Right cardiac atrium (tissue), 1 donor: ENCODE measurements around a stretch of chr1.

DNA sequence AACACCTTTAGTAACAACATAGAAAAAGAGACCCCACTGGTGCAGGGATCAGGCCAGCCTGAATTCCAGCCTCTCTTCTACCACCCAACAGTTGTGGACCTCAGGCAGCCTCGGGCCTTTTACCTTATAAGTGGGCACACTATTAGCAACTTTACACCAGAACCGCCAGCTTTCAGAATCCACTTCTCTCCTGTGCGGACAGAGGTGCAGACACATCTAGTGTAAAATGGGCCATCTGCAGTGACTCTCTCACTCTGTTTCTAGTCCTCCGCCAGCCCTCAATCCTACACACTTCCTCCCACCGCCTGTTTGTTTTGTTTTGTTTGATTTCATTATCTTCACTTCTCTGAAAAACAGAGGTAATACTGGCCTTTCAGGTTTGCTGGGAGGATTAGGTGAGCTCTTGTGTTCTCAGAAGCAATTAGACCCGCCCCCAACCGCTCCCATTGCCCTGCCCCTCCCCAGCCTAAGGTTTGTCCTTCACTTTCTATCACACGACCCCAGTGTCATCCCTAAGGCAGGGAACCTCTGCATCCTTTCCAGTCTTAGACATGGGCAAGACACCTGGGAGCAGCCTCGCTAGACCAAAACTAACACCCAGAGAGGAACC, 43.1 kb upstream of the TACSTD2 start:
- PRO-cap = no peak

DNA sequence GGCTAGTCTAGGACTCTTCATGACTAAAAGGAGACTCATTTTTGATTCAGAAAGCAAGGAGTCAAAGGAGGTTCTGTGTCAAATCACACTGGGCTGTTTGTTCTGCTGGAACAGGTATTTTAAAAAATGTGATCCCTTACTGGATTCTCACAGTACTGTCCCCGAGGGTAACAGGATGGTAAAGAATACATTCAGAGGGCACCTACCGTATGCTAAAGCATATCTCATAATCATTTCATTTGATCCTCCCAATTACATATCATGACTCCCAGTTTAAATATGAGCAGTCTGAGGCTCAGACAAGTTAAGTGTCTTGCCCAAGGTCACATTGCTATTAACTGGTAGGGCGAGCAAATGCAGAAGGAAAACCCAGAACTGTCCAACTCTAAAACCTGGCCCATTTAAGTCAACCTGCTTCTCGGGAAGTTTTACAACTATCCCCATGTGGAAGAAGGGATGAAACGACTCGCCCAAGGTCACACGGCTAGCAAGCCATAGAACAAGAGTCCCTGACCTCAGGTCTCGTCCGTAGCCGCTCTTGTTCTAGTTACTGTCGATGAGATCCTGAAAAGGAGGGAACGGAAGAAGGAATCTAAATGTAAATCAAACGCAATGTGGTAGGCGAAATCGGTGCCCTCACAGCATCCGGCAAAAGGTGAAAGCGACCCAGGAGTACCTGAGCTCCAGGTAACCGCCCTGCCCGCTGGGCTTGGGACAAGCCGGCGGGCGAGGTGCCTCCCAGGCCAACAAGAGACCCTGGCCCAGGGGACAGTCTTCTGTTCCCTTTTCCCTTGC, 556 bp downstream of the MYSM1 start:
- PRO-cap = no peak

GRCh38 chr1:58858267-58858719, 74.4 kb upstream of the JUN start:
- PRO-cap = no peak

GRCh38 chr1:58885067-58885860, 101.4 kb upstream of the JUN start:
- PRO-cap = no peak

GRCh38 chr1:58941669-58942079, 157.8 kb upstream of the JUN start:
- PRO-cap = no peak

DNA sequence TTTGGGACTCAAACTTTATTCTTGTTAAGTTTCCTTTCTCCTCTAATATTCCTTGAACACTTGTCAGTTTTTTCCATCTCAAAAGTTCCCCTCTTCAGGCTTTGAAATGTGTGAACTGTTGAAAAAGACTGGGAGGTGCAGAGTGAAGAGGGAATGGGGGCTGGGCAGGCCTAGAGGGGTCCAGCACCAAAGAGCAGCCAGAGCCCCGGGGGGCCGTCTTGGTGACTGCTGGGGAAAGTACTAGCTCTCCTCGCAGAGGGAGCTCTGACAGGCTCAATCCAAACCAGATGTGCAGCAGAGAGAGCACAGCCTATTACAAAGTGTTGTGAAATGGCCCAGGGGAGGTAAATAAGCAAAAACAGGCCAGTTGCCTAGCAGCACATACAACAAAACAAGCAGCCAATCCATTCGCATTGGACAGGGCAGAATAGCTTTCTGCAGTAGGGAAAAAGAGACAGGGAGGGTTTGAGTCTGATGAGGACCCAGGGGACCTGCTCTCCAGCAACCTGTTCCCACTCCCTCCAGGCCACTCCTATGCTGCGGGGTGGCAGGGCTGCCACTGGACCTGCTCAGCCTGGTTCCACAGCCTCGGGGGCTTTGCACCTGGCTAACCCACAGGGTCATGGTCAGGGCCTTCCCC, 239.7 kb upstream of the FGGY start:
- PRO-cap = bidirectional peak, plus-strand start at position 535 of the sequence, minus-strand start at position 242 of the sequence

DNA sequence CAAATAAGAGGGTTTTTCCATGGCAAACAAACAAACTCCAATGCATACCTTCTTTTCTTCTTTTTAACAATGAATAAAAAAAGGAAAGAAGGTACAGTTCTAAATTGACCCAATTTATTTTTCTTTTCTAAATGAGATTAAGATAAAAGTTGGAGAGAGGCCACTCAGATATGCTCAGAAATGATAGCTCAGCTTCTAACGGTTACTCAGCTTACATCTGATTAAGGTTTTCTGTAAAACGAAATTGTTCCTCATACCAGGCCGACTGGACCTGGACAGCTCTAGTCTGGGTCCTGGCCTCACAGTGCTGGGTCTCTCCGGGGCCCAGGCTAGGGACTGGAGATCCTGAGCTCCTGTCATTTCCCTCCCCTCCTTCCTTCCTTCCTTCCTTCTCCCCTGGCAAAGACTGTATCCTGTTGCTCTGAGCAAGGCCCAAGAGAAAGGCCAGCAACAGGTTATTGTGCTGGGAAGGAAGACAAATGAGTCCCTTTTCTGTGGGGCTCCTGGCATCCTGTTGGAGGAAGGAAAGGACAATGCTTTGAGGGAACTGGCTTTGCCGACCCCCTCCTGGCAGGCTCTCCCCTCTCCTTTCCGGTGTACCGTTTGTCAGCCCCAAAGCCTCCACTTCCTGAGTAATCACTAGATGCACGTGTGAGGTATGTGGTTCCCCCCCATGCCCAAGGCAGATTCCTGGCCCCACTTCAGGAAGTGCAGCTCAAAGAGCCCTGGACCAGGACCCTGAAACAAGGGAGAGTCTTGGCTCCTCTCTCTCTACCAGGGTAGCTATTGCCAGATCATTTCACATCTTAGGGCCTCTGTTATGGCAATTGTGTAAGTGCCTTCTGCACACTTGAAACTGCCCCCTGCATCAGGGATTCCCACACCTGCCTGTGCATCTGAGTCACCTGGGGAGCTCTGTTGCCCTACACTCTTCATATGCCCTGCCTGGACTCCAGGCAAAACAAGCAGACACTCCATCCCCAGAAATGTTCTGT, 212.8 kb upstream of the FGGY start:
- PRO-cap = no peak

GRCh38 chr1:59141189-59141581, 155.7 kb upstream of the FGGY start:
- PRO-cap = no peak

DNA sequence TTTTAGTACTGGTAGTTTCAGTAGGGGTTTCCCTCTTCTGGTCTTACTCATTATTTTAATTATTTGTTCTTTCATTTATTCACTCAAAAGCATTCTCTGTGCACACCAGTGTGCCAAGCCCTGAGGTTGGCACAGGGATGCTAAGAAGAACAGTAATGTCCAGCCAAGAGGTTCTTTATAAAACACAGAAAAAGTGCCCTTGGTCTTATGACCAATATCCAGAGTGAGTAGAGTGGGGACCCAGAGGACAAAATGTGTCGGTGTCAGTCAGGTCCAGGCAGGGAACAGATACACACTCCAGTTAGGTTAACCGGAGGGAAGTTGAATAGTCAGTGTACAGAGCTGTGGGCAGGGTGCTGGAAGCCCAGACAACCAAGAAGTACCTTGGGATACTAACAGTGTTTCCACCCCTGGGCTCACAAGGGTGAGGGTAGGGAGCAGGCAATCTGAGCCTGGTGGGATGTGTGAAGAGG, 143.7 kb upstream of the HOOK1 start:
- PRO-cap = no peak

- PRO-cap = no peak
These were observed 64.2 kb upstream of the HOOK1 start for GRCh38 chr1:59750530-59750993.

DNA sequence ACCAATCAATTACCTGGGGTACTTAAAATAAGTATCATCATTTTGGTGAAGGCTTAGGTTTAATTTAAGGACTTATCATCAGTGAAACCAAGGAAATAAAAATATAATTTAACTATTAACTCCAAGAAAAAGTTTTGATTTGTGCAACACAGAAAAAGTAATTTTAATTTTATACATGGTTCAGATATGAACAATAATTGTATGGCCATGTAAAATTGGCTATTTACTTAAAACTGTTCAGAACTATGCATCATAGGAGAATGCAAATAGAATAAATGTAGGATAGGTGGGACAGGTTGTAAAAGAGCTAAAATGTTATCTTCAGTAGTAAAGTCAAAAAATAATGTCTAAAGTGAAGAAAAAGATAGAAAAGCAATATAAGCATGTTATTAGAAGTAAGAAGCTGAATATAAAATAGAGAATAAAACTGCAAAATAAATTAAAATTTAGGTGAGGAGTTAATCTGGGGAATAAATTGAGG, 130.0 kb upstream of the C1orf87 start:
- PRO-cap = no peak

DNA sequence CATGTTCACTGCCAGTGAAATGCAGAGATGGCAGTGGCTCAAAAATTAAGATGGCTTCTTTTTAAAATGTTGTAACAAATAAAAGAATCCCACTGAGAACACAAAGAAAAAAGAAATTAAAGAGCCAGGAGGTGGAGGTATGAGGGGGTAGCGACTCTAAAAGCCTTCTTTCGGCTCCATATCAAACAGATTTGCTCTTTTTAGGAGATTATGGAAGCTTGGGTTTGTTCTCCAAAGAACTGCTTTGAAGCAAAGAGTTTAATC, 226.9 kb upstream of the NFIA start:
- PRO-cap = no peak

GRCh38 chr1:60864813-60865883, 217.2 kb upstream of the NFIA start:
- PRO-cap = no peak

GRCh38 chr1:61051918-61052549, 30.3 kb upstream of the NFIA start:
- PRO-cap = no peak

DNA sequence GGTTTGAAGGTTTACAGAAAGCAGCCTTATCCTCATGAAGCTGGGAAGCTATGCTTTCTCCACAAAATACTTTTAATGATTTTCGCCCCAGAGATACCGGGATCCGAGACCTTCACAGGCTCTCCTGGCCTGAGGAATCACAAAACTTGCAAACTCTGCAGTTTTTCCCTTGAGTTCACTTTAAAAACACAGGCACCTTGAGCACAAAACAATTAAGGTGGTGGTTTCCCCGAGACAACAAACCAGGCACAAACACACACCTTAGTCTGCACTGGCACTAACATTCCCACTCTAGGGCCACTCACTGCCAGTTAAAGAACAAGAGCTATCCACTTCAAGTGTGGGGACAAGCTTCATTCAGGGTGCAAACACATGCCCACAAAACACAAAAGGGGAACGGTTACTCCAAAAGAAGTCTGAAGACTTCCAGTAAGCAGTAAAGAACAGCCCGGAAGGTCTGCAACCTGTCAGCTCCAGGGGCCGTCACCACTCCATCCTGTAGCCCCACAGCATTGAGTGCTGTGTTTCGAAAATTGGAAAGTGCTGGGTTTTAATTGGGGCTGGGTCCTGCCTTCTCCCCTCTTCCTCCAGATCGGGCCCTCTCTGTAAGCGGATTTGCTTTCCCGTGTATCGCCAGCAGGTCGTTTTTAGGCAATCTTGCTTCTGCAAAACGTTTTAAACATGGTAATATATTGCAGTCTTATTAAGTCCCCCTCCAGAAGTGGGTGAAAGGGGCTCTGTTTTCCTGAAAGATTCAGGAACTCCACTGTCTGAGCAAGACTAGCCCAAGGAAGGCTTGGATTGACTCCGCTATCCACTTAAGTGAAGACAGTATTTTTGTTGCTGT, 29.5 kb upstream of the NFIA start:
- PRO-cap = no peak

- PRO-cap = no peak
These were observed 27.0 kb upstream of the NFIA start for GRCh38 chr1:61055397-61055773.

DNA sequence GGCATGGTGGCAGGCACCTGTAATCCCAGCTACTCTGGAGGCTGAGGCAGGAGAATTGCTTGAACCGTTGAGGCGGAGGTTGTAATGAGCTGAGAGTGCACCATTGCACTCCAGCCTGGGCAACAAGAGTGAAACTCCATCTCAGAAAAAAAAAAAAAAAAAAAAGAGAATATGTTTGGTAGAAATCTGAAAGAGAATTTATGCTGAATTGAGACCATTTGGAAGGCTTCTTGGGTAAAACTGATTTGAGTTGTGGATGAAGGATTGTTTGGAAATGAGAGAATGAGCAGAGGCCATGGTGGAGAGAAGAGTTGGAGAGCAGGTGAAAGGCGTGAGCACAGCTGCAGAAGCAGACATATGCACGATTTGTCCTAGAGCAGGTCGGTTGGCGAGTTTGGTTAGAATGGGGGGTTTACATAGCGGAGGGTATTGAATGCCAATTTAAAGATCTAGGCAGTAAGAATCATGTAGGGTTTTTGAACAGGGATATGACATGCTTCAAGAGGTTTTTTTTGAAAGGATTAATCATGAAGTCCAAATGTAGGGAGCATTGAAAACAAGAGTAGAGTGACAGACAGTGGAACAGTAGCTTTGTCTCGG, 31.2 kb downstream of the NFIA start:
- PRO-cap = no peak

DNA sequence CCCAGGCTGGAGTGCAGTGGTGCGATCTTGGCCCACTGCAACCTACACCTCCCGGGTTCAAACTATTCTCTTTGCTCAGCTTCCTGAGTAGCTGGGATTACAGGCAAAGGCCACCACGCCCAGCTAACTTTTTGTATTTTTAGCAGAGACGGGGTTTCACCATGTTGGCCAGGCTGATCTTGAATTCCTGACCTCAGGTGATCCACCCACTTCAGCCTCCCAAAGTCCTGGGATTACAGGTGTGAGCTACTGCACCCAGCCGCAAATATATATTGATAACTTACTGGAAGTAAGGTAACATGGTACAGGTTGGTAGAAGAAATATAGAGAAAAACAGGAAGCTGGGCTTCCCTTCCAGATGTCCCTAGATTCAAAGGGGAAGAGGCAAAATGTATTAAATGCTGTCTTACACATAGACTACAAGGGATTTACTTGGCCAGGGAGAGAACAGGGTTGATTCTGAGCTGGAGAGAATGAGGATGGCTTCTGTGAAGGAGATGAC, 32.7 kb downstream of the NFIA start:
- PRO-cap = no peak

GRCh38 chr1:61122296-61122835, 40.0 kb downstream of the NFIA start:
- PRO-cap = no peak

DNA sequence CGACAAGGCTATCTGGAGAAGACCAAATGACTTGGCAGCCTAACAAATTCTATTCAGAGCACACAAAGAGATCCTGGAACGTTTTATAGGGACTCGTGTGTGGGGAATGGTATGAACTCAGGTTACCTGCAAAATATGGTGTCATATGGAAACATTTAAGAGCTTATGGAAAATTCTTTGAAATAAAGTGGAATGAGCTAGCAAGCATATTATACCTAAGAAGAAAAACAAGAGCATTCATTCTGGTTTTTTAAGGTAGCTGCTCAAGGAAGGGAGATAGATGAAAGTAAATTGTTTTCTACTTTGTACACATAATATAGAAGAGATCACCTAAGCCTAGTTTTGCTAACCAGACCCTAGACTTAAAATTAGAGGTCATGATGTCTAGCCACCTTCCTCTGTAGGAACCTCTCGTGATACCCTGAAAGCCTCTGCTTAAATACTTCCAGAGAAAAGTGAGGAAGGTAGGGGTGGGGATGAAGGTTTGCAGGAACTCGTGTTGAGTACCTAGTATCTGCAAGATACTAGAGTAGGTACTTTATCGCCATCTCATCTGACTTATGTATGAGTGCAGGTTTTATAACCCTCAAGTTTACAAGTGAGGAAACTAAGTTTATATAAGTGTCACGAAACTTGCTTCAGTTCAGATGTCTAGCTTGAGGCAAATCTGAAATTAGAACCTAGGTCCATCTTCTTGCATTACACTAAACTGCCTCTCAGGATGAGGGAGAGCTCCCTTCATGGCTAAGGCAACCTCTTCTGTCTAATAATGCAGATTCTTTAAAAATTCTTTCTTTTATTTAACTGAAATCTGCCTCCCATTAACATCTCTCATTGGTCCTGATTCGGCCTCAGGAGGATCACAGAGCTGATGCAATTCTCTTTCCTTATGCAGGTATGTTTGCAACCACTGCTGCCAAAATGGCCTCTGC, 43.4 kb downstream of the NFIA start:
- PRO-cap = no peak